Frontal cortex (tissue), 2 donors: Measurements from ENCODE around the genes FAM3C and RNF133.

- RAMPAGE, long total RNA = no peak
Measured at GRCh38 chr7:117323740-117325045, 1.3 kb upstream of the WNT2 start.

GRCh38 chr7:117478889-117479260, 950 bp upstream of the CFTR start:
- RAMPAGE, long total RNA = no peak

DNA sequence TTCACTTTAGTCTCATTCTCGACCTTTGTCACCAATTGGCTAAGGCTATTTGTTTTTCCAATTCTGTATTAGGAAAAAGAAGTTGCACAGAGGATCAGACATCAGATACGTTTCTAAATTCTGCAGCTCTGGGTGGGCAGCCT, 230 bp upstream of the CPED1 start:
- RAMPAGE, long total RNA = no peak

- RAMPAGE, long total RNA = no peak
Measured at GRCh38 chr7:121002750-121003561, 14.4 kb downstream of the CPED1 start.

- RAMPAGE, long total RNA = no peak
Measured at GRCh38 chr7:121016557-121017598, 28.4 kb downstream of the CPED1 start.

GRCh38 chr7:121041531-121042301, 53.2 kb downstream of the CPED1 start:
- RAMPAGE, long total RNA = no peak

- RAMPAGE, long total RNA = no peak
Measured at GRCh38 chr7:121085831-121086623, 97.5 kb downstream of the CPED1 start.

DNA sequence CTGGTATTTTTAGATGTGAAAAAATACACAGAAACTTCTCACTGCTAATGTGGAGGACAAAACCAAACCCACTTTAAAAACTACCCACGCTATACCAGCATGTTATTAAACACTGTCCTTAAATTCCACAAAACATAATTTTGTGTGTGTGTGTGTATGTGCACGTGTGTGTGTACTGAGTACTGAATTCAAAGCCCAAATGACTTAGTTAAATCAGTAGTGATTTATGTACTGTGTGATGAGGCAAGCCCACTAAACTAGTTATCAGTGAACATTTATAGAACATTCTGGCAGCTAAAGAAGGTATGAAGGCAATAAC, 115.0 kb downstream of the CPED1 start:
- RAMPAGE, long total RNA = no peak

GRCh38 chr7:121186704-121187418, 141.9 kb upstream of the WNT16 start:
- RAMPAGE, long total RNA = no peak

DNA sequence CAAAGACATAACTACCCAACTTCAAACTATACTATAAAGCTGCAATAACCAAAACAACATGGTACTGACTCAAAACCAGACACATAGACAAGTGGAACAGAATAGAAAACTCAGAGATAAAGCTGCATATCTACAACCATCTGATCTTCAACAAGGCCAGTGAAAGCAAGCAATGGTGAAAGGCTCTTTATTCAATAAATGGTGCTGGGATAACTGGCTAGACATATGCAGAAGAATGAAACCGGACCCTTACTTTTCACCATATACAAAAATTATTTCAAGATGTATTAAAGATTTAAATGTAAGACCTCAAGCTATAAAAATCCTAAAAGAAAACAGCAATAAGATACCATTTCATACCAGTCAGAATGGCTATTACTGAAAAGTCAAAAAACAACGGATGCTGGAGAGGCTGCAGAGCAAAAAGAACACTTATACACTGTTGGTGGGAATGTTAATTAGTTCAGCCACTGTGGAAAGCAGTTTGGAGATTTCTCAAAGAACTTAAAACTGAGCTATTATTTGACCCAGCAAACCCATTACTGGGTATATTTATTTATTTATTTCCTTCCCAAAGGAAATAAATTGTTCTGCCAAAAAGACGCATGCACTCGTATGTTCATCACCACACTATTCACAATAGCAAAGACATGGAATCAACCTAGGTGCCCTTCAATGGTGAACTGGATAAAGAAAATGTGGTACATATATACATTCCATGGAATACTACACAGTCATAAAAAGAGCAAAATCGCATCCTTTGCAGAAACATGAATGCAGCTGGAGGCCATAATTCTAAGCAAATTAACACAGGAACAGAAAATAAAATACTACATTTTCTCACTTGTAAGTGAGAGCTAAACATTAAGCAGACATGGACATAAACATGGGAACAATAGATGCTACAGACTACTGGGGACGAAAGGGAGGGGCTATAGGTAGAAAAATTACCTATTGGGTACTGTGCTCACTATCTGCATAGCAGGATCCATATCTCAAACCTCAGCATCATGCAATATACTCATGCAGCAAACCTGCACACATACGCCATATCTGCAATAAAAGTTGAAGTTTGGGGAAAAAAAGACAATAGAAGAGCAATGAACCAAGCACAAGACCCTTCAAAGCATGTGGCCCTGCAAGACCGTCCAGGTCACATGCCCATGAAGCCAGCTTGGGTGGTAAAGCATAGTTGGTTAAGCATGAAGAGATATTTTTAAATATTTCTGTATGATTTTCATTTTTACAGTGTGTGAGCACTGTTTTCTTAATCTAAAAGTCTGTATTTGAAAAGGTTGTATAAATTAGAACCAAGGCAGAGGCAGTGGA, 72.2 kb upstream of the WNT16 start:
- RAMPAGE, long total RNA = no peak

GRCh38 chr7:121297808-121298260, 31.0 kb upstream of the WNT16 start:
- RAMPAGE, long total RNA = no peak

DNA sequence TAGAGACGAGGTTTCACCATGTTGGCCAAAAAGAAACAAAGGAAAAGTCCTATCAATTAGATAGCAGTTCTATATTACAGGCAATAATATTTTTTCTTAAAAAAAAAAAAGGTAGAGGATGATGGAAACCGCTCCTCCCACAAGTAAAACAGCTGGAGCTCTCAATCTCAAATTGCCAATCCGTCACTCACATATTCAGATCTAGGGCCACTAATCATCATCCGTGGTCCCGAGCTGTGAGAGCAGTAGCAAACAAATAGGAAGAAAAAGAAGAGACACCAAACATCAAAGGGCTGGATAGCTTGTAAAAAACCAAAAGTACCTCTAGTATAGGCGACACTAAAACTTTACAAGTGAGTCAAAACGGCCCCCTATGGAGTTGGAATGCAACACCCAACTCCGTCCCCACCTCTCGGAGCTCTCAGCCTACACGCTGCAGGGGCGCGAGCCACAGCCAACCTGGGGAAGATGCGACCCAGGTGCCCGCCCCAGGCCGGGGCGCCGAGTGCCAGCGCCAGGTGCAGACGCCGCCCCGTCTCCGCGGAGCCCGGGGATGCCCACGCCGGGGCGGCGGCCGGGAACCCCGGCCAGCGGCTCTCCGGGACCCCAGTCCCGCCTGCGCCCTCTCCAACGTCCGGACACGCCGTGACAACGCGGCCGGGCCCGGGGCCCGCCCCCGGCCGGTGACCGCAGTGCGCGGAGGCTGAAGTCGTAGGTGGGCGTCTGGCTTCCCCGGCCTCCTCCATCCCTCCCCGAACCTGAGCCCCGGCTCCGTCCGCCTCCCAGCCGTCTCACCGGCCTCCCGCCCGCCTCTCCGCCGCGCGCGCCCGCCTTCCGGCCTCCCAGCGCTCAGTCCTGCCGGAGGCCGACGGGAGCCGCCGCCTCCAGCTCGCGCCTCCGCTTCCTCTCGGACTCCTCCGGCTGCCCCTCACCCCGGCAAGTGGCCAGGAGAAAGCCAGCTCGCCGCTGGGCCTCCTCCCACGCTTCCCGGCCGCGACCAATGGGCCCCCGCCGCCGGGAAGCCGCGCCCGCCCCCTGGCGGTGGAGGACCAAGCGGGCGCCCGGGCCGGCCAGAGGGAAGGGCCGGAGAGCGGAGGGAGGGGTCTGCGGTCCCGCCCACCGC, at the start of gene FAM3C:
FAM3C (minus strand) TSS at position 942 of the 1,123 bp plus-strand sequence.
- RAMPAGE, long total RNA = no peak

- RAMPAGE, long total RNA = no peak
Measured at GRCh38 chr7:121420819-121421411, 24.8 kb upstream of the FAM3C start.

GRCh38 chr7:121620796-121621345, 224.8 kb upstream of the FAM3C start:
- RAMPAGE, long total RNA = no peak

DNA sequence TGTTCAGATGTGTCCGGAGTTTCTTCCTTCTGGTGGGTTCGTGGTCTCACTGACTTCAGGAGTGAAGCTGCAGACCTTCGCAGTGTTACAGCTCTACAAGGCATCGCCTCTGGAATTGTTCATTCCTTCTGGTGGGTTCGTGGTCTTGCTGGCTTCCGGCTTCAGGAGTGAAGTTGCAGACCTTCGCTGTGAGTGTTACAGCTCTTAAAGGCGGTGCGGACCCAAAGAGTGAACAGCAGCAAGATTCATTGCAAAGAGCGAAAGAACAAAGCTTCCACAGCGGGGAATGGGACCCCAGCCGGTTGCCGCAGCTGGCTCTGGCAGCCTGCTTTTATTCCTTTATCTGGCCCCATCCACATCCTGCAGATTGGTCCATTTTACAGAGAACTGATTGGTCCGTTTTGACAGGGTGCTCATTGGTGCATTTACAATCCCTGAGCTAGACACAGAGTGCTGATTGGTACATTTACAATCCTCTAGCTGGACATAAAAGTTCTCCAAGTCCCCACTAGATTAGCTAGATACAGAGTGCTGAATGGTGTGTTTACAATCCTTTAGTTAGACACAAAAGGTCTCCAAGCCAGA, 25.9 kb downstream of the RNF133 start:
- RAMPAGE, long total RNA = no peak

- RAMPAGE, long total RNA = no peak
Measured at GRCh38 chr7:122698886-122699404, at the start of gene RNF133. RNF133 (minus strand) TSS chr7:122699117.

DNA sequence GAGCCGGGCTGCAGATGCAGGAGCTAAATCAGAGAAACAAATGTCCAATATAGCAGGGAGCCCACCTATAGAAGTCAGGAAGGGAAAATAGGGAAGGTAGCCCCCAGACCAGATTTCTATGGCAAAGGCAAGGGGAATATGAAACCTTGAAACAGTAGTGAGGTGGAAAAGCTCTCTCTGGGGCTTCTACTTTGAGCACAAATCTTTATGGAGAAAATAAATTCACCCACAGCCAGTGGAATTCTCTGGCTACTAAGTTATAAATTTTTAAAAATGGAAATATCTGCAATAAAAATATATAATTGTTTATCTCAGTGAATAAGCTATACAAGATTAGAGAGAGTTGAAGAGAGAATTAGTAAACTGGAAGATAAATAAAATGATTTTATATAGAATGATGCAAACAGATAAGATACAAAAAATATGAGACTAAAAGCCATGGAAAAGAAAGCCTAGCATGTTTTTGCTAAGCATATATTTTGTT, 21.4 kb downstream of the IQUB start:
- RAMPAGE, long total RNA = no peak

GRCh38 chr7:123594669-123595165, 6.9 kb upstream of the ASB15 start:
- RAMPAGE, long total RNA = no peak

DNA sequence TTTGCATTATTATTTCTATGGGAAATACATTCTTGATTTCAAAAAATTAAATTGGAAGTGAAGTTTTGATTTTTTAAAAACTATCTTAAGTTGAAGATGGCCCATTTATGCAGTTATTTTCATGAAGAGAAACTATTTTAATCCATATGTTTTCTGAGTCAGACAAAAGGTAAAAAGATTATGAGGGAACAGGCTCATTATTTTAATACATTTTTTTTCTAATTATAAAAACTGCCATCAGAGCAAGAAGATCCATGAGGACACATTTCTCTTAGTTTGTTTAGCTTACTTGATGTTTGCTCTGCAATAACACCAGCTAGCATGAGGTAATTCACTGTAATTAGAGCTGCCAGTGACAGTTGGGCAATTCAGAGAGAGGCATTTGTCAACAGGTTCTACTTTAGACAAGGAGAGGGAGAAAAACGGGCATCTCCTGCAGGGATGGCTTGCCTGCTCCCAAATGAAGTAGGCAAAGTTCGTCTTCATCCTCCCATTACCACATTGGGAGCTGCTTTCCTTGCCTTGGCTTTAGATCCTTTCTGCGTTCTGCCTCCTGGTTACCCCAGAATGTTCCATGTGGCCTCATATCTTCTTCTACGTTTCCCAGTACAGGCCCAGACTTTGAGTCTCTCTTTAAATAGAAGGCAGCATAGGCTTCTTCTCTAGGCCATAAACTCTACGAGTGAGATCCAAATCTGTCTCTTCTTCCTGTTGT, 21.0 kb downstream of the ASB15 start:
- RAMPAGE, long total RNA = no peak

- RAMPAGE, long total RNA = no peak
Measured at GRCh38 chr7:123637274-123637673, 18.4 kb upstream of the LMOD2 start.